B cell (primary cell): ENCODE results near the gene EPB41.

DNA sequence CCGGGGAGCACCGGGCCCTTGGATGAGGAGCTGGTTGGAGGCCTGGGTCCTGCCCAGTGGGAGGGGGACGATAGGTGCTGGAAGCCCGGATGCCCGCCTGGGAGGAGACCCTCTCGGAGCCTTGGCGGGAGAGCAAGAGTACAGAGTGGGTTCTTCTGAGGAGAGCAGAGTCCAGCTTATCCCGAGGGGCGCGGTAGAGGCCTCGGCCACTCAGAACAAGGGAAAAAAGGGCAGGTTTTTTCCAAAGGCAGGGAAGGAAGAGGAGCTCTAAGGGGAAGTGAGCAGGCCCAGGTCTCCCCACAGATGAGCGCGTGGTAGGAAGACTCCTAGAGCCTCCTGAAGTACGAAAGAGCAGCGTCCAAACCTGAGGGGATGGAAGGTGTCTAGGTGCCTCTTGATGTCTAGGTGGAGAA is 731 bp downstream of the GMEB1 start:
- PRO-cap: no peak
- CAGE, long polyA plus RNA: no peak

DNA sequence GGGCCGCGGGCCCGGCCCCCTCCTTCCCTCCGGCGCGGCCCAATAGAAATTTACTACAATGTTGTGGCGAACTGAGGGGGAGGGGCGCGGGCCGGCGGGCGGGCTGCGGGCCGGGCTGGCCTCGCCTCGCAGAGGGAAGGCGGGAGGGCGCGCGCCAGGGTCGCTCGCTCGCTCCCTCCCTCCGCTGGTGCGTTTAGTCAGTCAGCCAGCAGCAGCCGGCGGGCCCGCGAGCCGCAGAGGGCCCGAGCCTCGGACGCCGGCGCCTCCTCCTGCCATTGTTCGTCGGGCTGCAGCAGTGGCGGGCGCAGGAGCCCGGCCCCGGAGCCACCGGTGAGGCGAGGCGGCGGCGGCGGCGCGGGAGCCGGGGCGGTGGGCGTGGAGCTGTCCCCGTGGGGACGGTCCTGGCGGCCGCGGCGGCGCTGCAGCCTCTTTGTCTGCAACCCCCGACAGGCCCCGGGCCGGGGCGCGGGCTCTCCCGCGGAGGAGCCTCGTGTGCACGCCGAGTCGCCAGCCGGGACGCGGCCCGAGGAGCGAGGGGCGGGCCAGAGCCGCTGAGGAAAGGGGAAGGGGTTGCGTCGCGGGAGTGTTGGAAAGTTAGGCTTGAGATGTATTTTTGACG is at the start of gene EPB41:
Gene EPB41, plus strand, starts transcription at position 131 of the 619 bp plus-strand sequence.
- PRO-cap: bidirectional peak, plus-strand start at position 131 of the sequence, minus-strand start outside the sequence; unidirectional peak, plus-strand start at position 275 of the sequence
- CAGE, long polyA plus RNA: start-site peak on the plus strand centred at position 134 of the sequence, 10 bp wide, 138 and 163 reads in 2 replicates

DNA sequence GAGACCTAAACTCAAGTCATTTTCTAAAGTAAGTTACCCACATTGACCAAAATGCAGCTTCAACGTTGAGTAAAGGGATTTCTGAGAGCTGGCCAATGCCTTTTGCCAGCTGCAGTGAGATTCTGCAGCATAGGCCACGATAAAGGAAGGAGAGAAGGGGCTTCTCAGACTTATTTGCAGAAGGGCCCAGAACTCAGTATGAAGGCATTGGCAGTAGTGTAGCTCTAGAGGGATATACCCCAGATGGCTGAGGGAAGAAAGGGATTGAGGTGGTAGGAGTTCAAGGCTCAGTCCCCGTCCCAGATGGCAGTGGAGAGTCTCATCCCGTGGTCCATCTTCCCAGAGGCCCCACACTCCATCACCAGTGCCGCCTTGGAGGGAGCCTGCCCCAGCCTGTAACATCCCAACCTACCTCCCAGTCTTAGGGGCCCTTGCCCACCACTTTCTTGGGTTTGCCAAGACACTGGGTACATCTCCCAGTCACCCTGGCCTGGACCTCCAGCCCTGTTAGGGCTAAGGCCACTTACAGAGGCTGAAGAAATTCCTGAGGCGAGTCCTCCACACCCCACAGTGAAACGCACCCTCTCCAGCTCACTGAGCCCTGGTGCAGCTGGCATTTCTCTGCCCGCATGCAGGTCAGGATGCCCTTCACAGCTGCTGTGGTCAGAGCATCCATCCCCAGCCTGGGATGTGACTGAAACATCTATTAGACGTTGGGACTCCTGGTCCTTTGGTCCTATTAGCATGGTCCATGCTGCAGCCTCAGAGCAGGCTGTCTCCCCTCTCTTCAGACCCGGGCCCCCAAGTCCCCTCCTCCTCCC is 3.4 kb downstream of the TMEM200B start:
- PRO-cap: no peak
- CAGE, long polyA plus RNA: no peak

- PRO-cap: no peak
- CAGE, long polyA plus RNA: no peak
Measured at GRCh38 chr1:29179482-29180555, 1.9 kb downstream of the SRSF4 start.

DNA sequence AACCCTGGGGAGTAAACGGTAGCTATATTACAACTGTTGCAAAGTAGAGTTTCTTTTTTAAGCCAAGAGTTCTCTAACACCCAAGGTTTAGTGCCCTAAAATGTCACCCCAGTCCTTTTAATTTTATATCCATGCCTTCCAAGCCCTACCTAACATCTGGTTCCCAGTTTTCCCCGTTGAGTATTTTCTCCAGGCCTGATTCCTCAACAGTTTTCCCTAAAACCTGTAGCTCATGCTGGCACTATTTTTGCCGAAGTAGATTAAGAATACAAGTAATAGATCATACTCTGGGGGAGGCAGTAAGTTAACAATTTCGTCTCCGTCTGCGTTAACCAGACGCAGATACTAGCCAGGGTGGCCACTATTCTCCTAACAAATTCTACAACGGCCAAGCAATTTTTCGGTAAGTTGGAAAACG is 1.1 kb downstream of the SRSF4 start:
- PRO-cap: no peak
- CAGE, long polyA plus RNA: no peak

- PRO-cap: no peak
- CAGE, long polyA plus RNA: no peak
Measured at GRCh38 chr1:29282629-29283213, 46.4 kb downstream of the PTPRU start.

DNA sequence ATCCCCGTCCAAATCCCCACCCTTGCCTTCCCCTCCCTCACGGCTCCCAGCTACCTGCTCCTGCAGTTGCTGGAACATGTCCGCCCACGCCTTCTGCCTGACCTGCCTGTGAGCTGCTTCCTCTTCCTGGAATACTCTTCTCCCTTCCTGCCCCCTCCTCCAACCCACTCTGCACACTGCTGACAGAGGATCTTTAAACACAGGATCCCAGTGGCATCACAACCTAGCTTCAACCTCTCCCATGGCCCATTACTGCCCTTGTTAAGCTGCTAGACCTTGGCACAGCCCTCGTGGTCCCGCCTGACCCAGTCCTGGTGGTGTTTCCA is 118.3 kb downstream of the PTPRU start:
- PRO-cap: no peak
- CAGE, long polyA plus RNA: no peak

GRCh38 chr1:29999846-30000246 is 723.5 kb downstream of the MATN1 start:
- PRO-cap: no peak
- CAGE, long polyA plus RNA: no peak

GRCh38 chr1:30005866-30006527 is 717.4 kb downstream of the MATN1 start:
- PRO-cap: no peak
- CAGE, long polyA plus RNA: no peak

GRCh38 chr1:30084720-30084980 is 638.7 kb downstream of the MATN1 start:
- PRO-cap: no peak
- CAGE, long polyA plus RNA: no peak

DNA sequence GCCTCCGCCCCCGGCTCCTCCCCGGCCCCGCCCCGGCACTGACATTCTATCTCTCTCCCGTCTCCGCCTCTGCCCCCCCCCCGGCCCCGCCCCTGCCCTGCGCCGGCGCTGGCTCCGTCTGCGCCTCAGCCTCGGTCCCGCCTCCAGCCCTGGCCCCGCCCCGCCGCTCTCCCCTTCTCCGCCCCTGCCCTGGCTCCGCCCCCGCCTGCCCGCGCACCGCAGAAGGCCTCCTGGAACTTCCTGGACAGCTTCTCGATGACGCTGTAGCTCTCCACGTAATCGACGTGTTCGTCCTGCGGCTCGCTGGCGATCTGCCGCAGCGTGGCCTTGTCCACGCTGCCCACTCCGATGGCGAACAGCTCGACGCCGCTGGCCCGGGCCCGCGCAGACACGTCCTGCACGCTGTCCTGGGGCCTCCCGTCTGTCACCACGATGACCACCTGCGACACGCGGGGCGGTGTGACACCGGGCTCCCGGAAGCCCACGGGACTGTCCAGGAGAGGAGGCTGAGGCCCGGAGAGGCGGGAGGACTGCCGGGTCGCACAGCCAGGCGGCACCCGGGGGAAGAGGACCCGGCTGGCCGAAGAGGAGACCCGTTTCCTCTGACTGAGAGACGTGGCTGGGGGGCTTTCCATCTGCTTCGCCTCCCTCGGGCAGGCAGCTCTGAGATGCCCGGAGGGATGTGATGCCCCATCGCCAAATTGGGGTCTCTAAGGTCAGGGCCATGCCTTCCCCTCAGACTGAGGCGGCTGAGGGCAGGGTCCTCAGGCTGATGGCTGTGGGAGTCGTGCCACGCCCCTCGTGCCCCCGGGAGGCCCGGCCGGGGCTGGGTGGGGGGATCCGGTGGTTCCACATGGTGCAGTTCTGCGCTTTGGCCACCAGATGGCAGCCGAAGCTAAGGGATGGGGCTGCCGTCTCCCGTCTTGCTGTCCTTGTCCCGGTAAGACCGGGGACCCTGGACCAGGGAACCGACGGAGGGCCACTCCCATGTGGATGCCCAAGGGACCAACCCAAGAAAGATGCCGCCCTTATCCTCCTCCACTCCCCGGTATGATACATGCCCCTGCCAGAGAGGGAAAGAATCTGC is 4.5 kb downstream of the MATN1 start:
- PRO-cap: bidirectional peak, plus-strand start at position 255 of the sequence, minus-strand start outside the sequence; bidirectional peak, plus-strand start at position 610 of the sequence, minus-strand start at position 608 of the sequence; bidirectional peak, plus-strand start at position 771 of the sequence, minus-strand start at position 742 of the sequence
- CAGE, long polyA plus RNA: no peak

- PRO-cap: no peak
- CAGE, long polyA plus RNA: no peak
Measured at GRCh38 chr1:30725414-30726388, 2.3 kb upstream of the MATN1 start.

DNA sequence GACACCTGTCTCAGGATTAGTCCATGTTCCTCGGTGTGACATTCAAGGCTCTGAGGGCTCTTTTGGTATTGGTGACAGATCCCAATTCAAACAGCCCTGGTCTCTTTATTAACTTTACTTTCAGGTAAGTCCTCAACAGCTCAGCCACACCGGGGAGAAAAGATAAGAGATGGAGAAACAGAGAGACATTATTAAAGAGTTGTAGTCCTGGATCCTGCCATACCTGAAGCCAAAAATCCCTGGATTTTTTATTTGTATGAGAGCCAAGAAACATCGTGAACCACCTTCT is 7.8 kb upstream of the MATN1 start:
- PRO-cap: no peak
- CAGE, long polyA plus RNA: no peak

- PRO-cap: unidirectional peak, minus-strand start at chr1:30745761
- CAGE, long polyA plus RNA: no peak
Measured at GRCh38 chr1:30745226-30746286, 12.0 kb downstream of the LAPTM5 start.

- PRO-cap: no peak
- CAGE, long polyA plus RNA: no peak
Measured at GRCh38 chr1:30761215-30762155, 3.9 kb upstream of the LAPTM5 start.

- PRO-cap: no peak
- CAGE, long polyA plus RNA: no peak
Measured at GRCh38 chr1:30903384-30903733, 5.2 kb downstream of the SDC3 start.

DNA sequence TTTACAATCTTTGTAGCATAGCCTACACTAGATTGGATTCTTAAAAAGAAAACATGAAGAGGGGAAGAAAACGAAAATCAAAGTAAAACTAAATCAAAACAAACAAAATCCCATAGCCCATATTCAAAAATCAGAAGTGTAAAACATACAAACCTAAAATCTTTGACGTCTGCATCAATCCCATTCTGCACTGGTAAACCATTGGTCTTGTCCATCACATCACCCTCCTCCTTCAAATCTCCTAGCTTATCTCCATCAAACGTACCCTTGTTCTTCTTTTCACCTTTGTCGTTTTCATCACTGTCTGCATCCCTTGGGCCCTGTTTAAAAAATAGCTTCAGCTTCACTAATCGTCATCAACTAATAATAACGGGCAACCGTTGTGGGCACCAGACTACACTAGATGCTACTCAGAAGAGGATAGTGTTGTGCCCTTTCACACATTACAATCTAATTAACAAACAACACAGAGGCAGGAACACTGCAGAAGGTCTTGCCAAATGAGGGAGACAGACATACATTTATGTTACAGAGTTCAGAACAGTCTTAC is 70.5 kb downstream of the PUM1 start:
- PRO-cap: no peak
- CAGE, long polyA plus RNA: no peak

- PRO-cap: no peak
- CAGE, long polyA plus RNA: no peak
Measured at GRCh38 chr1:31031688-31032051, 33.8 kb downstream of the PUM1 start.

GRCh38 chr1:31072184-31072897 is 6.8 kb upstream of the PUM1 start:
- PRO-cap: no peak
- CAGE, long polyA plus RNA: no peak

DNA sequence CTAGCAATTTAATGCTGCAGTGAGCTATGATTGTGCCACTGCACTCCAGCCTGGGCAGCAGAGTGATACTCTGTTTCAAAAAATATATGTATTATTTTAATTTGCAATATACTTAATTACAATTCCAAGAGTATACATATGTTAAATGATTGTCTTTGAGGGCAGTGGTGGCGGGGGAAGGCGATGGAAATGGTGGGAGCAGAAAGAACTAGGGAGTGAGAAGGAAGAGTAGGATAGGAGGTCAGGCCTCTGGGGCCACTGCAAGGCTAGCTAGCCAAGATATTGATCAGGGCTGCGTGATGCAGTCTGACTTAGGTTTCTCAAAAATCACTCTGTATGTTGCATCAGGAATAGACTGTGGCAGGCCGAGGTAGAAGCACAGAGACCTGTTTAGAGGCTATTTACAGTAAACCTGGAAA is 21.1 kb upstream of the PUM1 start:
- PRO-cap: no peak
- CAGE, long polyA plus RNA: no peak